Metastatic Lung Carcinoma in the Adrenal Gland (tissue), 1 donor: ENCODE measurements around a stretch of chr7.

DNA sequence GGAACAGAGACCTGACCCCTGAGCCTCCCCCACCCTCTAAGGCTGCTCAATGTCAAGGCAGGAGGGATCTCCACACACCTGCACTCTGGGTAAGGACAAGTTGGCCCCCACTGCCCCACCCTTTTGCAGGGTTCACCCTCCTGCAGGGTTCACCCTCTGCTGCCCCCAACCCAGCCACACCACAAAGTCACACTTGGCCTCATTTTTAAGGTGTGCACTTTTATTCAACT lies 3.5 kb downstream of the ACTB start:
- PRO-cap, result no peak

- PRO-cap, result bidirectional peak, plus-strand start at chr7:5533050, minus-strand start at chr7:5533049
Observed at GRCh38 chr7:5532414-5533339, 2.3 kb upstream of the ACTB start.

GRCh38 chr7:5605671-5606661 lies 13.3 kb downstream of the FSCN1 start:
- PRO-cap, result no peak

DNA sequence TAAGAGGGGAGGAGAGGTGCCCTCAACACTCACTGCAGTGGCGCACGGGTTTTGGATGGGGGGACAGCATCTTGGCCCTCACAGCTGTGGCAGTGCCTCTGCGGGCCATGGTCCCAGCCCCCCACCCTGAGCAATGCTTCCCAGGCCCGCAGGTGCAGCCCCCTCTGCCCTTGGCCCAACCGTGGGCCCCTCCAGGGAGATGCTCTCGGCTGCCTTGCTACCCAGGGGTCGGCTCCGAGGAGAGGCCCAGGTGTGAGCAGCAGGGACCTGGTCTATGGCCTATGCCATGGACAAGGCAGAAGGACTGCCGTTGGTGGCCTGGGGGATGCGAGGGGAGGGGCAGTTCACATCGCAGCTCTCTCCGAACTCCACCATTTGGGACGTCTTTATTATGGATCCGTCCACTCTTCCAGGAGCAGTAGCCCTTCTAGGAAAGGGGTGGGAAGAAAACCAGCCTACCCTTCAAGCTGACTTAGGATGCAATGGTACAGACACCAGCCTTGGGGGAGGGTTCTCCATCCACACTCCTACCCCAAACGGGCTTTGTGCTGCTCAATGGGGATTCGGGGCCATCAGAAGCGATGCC lies 29.8 kb downstream of the FSCN1 start:
- PRO-cap, result no peak

- PRO-cap, result no peak
Observed at GRCh38 chr7:5636003-5636284, 43.3 kb downstream of the FSCN1 start.

GRCh38 chr7:5695132-5696261 lies 86.0 kb downstream of the RNF216 start:
- PRO-cap, result unidirectional peak, minus-strand start at chr7:5695546

- PRO-cap, result no peak
Observed at GRCh38 chr7:5766514-5766724, 15.0 kb downstream of the RNF216 start.

GRCh38 chr7:5847260-5847794 lies 33.3 kb upstream of the OCM start:
- PRO-cap, result no peak

DNA sequence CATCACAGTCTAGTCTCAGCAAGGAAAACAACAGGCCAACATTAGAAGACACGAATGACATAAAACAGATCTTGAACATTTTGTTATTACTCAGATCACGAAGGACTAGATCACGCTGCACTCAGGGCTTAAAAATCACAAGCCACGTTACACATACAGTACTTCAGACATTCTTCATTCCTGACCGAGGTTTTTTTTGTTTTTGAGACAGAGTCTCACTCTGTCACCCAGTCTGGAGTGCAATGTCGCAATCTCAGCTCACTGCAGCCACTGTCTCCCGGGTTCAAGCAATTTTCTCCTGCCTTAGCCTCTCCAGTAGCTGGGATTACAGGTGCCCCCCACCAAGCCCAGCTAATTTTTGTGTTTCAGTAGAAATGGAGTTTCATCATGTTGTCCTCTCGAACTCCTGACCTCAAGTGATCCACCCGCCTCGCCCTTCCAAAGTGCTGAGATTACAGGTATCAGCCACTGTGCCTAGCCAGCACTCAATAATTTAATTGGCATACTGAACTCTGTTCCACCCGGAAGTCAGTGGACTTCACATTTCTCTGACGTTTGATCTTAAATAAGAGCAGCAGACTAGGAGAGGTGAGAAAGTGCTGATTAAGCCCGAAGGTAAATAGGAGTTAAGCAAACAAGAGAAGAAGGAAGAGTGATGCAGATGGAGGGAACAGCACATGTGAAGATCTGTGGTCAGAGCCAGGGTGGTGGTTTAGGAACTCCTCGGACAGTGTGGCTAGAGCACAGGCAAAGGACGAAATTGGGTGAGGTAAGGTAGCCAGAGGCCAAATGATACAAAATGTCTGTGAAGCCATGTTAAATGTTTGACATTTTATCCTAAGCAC lies 3.5 kb downstream of the AIMP2 start:
- PRO-cap, result no peak

GRCh38 chr7:6038314-6038850 lies 7.2 kb downstream of the ANKRD61 start:
- PRO-cap, result no peak

DNA sequence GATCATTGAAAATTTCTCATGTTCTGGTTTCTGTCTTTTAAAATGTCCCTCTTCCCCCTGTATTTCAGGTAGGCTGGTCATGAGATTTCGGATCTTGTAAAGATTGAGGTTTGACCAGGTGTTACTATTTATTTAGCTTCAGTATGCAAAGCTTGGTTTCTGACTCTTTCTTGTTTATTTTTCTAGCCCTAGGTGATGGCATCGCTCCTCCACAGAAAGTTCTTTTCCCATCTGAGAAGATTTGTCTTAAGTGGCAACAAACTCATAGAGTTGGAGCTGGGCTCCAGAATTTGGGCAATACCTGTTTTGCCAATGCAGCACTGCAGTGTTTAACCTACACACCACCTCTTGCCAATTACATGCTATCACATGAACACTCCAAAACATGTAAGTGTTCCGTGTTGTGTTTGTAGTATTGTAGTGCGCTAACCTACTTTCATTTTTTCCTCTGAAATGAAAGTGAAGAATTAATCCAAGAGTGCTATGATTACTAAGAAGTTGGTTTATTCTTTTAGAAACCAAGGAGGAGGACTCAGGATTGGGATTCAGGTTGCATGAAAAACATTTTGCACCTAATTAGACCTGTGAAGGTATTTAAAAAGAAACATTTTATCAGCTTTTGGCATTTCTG lies 10.5 kb downstream of the USP42 start:
- PRO-cap, result no peak

DNA sequence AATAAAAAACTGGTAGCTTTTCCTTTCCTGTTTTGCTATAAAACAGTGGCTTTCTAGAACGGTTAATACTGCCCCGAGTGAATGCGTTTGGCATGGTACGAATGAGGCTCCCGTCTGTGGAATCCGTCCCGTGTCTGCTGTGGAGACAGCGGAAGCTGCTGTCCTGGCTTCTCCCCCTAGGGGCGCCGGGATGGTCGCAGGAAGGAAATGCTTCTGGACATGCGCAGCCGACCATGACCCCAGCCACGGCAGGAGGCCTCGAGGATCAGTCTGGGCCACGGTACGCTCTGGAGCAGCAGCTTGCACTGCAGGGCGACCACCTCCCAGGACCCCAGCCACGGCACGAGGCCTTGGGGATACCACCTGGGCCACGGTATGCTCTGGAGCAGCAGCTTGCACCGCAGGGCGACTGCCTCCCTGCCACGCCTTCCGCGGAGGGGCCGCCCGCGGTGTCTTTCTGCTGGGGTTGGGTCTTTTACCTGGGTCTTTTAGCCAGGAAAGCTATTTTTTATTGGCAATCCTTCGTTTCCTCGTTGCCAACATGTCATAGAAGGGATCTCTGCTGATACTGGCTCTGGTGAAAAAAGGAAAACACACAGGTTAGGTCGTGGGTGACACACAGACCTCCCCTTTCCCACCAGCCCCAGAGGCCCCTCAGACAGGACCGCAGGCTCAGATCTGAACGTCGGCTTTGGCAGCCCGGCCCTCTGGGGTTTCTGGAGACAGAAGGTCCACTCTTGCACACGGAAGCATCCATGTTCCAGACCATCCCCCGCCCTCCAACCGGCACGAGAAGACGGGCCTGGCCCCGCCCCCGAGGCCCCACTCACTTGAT lies 59.9 kb downstream of the USP42 start:
- PRO-cap, result no peak

DNA sequence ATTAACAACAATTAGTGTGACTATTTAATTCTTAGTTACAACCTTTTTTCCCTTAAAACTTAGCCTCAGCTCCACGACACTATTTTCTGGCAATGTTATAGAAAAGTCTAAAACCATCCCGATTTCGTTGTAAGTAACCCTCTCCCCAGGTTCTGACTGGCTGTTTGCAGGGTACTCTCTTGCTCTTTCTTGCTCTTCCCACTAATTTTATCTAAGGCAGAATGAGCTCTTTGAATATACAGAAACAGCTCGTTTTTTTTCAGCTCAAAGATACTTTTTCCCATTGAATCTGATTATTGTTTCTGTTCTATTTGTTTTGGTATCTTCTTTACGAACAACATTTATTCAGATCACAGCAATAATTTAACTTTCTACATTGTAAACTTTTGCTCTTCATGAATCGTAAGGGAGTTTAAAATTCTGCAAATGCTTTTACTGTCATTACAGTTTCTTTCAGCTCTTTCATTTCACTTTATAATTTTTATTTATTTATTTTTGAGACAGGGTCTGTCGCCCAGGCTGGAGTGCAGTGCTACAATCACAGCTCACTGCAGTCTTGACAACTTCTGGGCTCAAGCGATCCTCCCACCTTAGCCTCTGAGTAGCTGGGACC lies 25.1 kb downstream of the CYTH3 start:
- PRO-cap, result no peak

DNA sequence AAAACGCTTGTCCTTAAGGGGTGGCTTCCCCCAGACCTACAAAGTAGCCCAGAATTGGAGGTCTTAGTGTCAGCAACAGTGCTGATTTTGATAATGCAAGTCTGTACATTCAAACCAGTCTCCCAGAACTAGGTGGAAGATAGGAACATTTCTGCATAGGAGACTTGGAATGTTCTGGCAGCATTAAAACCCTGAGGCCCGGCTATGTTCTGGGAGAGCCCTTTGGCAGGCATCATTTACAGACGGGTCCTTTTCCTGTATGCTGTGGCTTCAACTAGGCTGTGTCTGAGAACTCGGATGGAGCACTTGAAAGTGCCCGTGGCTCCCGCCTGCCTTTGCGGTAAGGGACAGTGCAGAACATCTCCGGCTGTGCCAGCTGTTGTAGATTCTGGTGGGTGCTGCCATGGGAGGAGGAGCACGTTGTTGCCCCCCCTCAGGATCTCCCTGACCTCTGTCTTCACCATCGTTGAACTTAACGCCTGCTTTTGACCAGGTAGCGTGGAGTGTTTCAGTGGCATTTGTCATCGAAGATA lies 23.7 kb downstream of the RAC1 start:
- PRO-cap, result no peak

DNA sequence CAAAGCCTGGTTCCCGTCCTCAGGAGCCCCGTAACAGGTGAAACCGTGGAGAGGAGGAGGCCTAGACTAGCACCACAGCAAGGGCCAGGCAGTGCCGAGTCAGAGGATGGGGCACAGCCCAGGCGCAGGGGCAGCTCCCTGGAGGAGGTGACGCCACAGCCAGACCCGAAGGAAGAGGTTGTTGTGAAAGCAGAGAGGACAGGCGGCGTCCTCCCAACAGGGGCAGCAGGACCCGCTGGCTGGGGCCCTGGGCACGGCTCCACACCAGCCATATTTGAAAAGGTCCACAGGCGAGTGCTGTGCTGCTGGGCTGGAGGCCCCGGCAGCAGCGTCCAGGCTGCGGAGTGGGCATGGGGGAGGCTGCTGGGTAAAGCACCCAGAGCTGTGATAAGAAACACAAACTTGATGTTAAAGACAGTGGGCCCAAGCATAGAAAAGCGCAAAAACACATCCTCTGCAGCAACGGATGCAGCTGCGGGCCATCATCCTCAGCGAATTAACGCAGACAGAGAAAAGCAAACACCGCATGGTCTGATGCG lies 25.6 kb downstream of the DAGLB start:
- PRO-cap, result no peak

DNA sequence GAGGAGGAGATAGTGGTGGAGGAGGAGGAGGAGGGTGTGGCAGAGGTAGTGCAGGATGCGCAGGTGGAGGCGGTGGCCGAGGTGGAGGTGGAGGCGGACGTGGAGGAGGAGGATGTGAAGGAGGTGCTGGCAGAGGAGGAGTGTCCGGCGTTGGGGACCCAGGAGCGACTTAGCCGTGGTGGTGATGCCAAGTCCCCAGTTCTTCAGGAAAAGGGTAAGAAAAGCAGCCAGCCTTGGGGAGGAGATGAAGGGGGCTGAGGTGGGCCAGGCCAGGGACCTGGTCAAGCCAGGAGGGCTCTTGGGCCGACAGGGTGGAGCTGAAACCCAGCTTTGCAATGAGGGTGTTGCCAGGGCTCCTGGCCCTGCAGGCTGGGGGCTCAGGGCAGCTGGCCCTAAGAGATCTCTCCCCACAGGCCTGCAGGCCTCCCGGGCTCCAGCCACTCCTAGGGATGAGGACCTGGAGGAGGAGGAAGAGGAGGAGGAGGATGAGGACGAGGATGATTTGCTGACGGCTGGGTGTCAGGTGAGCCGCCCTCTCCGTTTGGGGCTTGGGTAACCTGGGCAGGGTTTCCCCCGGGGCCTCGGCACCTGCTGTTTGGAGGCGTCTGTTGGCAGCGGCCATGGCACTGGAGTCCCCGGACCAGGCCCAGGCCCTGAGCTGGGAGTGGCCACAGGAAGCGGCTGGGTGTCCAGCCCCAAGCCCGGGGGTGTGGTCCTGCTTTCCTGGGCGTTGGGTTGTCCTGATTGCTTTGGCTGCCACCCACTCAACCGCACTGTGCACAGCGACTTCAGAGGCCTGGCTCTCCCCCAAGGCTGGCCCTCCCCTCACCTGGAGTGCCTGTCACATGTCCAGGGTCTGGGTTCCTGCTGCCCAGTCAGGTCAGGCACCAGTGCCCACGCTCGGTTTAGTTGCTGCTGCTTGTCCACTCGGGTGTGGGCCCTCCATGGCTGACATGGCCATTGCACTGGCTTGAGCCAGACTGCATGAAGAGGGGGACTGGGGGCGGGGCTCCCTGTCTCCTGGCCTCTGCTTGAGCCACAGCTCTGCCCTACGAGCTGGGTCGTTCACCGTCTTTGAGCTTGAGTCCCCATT lies 5.8 kb downstream of the ZNF316 start:
- PRO-cap, result no peak

GRCh38 chr7:6990387-6990818 lies 164.3 kb upstream of the CCZ1B start:
- PRO-cap, result no peak

- PRO-cap, result no peak
Observed at GRCh38 chr7:7099245-7099934, 83.0 kb upstream of the C1GALT1 start.

GRCh38 chr7:7573325-7573944 lies 6.8 kb downstream of the MIOS start:
- PRO-cap, result no peak

- PRO-cap, result no peak
Observed at GRCh38 chr7:7699269-7699766, 19.1 kb downstream of the RPA3 start.